Pulmonary lymph node (tissue), 1 donor: ENCODE measurements around the gene TMEM61.

- PRO-cap: no peak
Observed at GRCh38 chr1:54865063-54865463, 21.9 kb downstream of the DHCR24 start.

GRCh38 chr1:54887332-54887755 is 349 bp upstream of the DHCR24 start:
- PRO-cap: bidirectional peak, plus-strand start at chr1:54887386, minus-strand start at chr1:54887195

DNA sequence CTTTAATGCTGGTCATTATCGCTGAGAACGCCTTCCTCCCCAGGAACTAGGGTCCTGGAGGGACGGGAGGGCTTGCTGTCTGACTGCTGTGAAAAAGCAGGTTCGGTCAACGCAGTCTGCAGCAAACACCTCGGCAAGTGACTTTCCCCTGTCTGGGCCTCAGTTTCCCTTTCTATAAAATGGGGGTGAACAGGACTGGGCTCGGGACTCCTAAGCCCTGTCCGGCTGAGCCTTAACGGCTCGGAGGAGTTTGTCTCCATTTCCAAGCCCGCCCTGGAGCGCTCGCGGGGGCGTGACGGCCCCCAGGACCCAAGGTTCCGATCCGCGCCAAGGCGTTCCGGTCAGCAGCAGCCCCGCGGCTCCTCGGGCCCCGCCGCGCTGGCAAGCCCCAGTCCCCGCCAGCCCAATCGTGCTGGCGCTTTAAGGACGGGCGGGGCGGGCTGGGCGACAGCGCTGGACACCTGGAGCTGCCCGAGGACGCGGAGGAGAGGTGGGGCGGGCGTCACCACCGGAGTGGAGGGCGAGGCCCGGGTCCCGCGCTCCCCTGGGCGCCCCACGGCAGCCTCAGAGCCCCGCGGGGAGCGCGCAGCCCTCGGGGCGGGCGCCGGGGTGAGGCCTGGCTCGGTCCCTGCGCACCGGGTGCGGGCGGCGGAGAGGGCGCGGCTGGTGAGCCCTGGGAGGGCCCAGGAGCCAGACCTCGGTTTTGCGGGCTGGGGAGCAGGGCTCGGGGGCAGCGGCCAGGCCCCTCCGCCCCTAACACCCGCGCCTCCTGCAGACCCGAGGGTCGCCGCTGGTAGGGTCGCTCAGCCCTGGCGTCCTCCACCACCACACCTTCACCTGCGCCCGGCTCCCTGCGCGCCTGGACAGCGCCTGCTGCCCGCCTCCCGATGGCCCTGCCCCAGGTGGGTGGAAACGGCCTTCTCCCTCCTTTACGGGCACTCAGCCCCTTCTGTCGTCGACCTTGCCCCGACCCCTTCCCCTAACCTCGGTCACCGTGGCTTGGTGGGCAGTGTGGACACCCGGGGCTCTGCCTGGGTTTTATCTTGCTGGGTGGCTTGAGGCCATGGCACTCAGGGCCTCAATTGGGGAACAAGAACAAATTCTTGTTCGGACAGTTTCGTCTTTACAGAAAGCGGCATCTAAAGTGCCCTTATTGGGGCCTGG is at the start of gene TMEM61:
TMEM61 (plus strand) TSS at position 450 of the 1,164 bp plus-strand sequence.
- PRO-cap: no peak

GRCh38 chr1:55053608-55053994 is 14.3 kb downstream of the PCSK9 start:
- PRO-cap: no peak

GRCh38 chr1:55093533-55094281 is 54.4 kb downstream of the PCSK9 start:
- PRO-cap: no peak

DNA sequence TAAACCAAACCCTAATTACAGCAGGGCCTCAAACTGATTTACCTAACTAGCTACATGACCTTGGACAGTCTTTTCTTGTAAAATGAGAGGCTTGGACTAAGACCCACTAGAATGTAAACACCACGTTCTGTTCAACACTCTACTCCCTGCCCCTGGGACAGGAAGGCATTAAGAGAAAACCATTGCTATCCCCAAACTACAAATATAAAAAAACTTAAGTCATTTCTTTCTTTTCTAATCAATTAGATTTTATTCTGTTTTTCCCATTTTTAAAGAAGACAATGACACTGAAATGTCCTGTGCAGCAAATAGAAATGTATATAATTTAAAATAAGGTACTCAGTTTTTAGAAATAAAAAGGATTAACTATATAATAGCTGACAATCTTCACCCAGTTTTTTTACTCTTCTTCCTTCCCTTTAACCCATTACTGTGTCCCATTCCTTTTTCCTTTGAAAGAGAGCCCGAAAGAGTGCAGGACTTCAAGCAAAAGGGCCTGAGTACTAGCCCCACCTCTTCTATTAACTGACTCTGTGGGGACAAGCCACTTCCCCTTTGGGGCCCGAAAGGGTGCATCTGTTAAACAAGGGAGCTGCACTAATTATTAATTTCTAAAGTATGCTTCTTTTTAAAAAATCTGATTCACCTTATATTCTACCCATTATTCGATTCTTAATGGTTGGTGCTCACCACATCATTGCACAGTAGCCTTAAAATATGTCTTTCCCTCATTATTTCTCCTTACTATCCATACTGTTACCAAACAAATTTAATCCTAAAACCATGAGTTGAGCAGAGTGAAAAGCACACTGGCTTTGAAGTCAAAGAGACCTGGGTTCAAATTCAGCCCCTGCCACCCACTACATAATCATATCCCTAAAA is 3.4 kb downstream of the USP24 start:
- PRO-cap: bidirectional peak, plus-strand start at position 575 of the sequence, minus-strand start at position 497 of the sequence

DNA sequence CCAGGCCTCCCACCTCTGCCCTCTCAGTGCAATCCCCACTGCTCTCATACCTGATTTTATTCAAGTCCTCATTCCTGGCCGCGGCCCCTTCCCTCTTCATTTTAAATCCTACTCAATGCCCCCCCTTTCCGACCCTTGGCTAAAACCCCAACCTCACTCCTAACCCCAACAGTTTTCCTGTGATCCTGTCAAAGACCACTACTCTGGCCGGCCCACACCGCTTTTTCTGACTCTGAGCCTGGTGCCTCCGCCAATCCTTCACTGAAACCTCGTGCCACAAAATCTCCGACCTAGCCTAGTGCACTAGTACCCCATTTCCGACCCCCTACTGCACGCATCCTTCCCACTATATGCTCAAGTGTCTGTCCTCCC is 1.1 kb downstream of the USP24 start:
- PRO-cap: unidirectional peak, plus-strand start at position 171 of the sequence

DNA sequence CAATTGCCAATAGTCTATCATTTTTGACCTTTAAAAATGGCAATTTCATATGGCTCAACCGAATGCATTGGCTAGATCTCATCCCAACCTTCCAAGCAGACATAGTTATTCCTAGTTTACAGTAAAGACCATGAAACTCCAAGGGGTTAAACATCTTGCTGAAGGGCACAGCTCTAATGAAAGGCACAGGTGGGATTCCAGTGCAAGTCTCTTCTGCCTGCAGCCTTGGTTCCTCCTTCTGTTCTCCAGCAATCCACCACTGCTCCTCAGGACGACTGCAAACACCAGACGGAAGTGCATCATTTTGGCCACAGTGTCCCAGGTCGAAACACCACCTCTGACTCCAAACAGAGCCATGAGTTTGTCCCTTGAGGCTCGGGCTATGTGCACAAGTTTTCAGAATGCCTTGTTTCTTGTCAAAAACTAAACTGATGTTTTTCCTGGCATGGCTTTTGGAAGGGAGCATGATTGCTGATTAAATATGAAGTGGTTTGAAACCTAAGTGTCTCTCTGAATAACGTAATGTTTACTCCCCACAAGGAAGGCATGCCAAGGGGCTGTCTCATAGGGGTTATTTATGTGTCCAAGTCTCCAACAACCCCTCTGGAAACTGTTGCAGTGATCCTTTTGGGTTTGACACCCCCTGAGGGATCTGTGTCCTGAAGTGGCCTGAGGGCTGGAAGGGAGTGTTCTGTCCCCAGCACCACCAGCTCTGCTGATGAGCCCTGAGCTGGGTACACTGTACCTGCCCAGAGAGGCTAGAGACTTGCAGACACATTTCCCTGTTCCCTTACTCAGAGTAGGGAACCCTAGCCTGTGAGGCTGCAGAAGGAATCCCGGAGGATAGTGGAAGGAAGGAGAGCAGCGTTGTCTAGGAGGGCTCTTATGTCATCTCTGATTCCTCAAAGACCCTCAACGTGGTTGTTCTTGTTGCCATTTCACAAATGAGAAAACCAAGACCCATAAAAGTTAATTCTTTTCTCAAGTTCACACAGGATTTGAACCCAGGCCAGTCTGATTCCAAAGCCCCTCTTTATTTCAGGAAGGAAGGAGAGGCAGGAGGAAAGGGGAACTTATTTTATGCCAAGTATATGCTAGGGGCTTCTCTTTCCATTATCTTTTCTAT is 132.7 kb downstream of the PLPP3 start:
- PRO-cap: no peak

- PRO-cap: no peak
Observed at GRCh38 chr1:56447624-56448373, 131.6 kb downstream of the PLPP3 start.

DNA sequence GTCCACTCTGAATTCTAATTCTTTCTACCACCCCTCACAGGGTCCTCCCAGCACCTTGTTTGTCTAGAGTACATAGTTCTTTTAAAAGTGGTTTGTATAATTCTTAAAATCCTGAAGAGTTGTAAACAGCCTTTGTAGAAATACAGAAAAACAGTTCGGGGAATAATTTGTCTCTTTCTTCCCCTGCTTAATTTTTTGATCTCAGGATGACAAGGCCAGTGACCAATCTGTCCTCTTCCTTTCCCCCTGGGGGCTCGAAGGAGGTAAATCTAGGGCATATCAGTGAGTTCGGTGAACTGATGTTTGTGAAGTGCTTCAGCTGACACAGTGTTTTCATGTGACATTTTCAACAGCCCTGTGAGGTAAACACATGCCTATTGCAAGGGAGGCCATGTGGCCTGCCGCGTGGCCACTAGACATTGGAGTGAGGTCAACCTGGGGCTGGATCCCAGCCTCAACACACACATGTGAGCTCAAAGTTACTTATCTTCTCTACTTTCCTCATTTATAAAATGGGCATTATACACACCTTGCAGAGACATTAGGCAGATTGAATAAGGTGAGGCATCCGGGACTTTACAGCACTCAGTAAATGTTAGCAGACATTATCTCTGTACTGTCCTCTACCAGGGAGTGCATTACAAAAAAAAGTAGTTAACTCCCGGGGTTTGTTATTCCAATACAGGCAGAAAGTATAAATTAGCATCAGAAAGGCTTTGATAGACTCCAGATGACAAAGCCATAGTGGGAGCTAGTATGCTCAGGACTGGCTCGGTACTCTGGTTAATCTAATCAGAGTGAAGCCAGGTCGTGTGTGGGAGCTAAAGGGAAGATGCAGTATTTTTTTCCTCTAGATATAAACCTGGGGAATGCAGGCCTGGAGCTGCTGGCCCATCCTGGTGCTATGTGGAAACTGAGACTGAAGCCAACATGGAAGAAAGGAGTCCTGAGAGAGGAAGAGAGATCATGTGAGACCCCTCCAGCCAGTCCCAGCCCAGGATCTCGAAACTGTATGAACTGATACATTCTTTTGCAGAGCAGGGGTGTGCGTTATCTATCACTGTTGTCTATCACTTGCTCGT is 126.2 kb downstream of the PLPP3 start:
- PRO-cap: no peak

GRCh38 chr1:56519057-56519553 is 60.3 kb downstream of the PLPP3 start:
- PRO-cap: no peak

GRCh38 chr1:56534267-56534930 is 45.0 kb downstream of the PLPP3 start:
- PRO-cap: no peak

- PRO-cap: no peak
Observed at GRCh38 chr1:56569527-56570117, 9.7 kb downstream of the PLPP3 start.

- PRO-cap: no peak
Observed at GRCh38 chr1:56684048-56684642, 39.0 kb downstream of the PRKAA2 start.

DNA sequence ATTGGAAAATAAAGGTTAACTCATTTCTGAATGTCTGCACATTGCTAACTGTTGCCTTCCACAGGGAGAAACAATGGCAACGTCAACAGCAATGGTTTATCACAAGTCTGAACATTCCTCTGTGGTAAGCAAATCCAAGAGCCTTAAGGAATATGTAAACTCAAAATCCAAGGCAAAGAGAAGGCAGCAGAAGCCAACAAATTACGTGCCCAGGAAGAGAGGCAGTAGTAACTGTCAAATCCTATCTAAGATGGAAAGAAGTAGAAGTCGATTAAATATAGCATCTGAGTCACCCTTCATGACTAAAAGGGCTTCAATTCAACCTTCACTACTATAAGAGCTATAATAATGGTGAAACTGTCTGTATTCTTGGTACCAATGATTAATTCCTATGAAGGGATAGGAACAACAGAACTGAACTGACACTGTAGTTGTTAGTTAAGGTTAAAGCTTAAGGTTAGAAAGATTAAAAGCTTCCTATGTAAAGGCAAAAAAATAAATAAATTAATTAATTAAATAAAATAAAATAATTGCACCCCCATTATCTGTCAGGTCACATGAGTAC is 19.1 kb downstream of the FYB2 start:
- PRO-cap: no peak

DNA sequence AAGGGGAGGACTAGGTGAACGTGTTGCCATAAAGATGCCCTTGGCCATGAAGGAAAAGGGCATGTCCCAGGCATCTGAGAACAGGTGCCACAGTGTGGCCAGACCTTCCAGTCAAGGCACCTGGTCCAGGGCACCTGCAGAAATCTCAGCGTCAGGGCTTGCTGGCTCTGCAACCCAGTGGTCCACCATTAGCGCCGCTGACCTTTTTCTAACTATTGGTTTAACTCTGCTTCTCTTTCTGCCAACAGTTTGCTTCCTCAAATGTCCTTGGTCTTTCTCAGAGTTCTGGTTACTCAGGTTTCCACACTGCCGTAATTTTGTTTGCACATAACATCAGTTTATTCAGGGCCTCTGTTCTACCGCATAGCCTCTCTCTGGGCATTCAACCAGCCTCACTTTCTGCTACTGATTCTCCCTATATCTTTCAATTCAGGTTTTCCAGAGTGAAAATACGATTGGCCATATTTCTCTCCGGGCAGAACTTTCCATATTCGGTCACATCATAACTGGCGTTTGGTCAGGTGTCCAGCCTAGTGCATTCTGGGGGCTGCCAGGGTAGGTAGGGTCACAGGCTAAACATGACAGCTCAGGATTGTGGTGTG is 16.5 kb upstream of the FYB2 start:
- PRO-cap: no peak

GRCh38 chr1:56907748-56908917 is 53.5 kb downstream of the C8A start:
- PRO-cap: no peak

- PRO-cap: no peak
Observed at GRCh38 chr1:56910167-56910689, 55.6 kb downstream of the C8B start.

- PRO-cap: no peak
Observed at GRCh38 chr1:57003821-57004323, 38.1 kb upstream of the C8B start.

DNA sequence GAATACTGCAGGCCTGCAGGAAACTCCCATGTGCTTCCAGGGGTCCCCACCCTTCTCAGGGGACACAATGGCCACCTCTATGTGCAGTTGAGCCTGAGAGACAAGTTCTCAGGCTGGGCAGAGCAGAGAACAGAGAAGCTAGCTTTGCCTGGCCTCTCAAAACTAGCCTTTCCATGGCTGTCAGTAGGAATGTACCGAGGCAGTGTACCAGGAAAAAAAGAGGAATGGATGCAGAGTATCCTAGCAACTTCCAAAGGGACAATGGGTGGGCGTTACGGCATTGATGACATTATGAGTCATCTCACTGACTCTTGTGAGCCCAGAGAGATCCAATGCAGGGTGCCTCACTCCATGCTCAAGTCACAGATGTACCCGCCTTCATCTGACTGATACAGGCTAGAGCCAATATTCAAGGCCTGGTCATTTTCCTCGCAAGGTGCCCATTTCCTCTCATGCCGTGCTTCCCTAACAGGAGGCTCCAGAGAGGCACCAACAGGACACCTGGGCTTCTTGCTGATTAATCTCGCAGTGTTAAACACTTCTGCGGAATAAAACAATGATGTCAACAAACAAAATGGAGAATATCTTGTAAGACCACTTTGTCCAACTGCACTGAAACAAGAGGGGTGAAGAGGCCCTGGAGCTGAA is 51.4 kb upstream of the C8B start:
- PRO-cap: no peak